ENCODE measurements around a stretch of chr16.

DNA sequence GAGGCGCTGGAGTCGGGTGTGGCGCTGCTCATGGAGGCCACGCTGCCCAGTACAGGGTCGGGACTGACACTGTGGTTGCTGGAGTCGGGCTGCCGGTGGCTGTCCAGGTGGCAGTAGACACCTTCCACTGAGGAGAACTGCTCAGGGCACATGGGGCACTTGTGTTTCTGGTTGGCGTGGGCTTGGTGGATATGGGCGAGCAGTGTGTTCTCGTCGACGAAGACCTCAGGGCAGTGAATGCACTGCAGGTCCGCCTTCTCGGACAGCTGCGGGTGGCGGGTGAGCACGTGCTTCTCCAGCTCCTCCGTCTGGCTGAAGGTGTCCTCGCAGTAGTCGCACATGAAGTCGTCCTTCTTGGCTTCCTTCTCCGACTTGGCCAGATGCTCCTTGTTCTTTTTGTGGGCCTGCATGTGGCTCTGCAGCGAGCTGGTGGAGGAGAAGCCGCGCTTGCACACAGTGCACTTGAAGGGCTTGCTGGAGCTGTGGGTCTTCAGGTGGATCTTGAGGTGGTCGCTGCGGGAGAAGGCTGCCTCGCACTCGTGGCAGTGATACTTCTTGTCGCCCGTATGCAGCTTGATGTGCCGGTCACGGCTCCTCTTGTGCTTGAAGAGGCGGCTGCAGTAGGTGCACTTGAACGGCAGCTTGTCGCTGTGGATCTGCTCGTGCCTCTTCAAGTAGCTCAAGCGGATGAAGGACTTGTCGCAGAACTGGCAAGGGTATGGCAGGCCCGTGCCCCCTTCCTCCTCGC, 217.7 kb downstream of the ZNF423 start:
- RRBS, result no CpG with 5 or more reads among the region's 41 CpGs

- RRBS, result no CpG with 5 or more reads among the region's 21 CpGs
These were observed 22.8 kb downstream of the ZNF423 start for GRCh38 chr16:49832837-49833753.

GRCh38 chr16:50201556-50201953, 48.4 kb downstream of the TENT4B start:
- RRBS, result no CpG with 5 or more reads among the region's 4 CpGs

- RRBS, result no CpG with 5 or more reads among the region's 14 CpGs
These were observed 18.1 kb downstream of the ADCY7 start for GRCh38 chr16:50284222-50285007.

DNA sequence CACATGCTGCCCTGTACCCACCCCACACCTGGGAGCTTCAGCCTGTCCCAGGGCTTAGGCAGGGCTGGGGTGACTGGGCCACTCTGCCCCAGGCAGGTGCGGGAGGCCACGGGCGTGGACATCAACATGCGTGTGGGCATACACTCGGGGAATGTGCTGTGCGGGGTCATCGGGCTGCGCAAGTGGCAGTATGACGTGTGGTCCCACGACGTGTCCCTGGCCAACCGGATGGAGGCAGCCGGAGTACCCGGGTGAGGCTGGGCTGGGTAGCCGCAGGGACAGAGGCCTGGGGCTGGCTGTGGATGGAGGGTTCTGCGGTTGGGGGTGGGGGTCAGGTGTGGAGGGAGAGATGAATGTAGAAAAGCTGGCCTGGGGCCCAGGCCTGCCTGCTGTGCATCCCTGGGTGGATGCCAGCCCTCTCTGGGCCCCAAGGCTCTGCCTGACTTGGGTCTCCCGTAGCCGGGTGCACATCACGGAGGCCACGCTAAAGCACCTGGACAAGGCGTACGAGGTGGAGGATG, 34.3 kb downstream of the ADCY7 start:
- RRBS, result no CpG with 5 or more reads among the region's 22 CpGs

DNA sequence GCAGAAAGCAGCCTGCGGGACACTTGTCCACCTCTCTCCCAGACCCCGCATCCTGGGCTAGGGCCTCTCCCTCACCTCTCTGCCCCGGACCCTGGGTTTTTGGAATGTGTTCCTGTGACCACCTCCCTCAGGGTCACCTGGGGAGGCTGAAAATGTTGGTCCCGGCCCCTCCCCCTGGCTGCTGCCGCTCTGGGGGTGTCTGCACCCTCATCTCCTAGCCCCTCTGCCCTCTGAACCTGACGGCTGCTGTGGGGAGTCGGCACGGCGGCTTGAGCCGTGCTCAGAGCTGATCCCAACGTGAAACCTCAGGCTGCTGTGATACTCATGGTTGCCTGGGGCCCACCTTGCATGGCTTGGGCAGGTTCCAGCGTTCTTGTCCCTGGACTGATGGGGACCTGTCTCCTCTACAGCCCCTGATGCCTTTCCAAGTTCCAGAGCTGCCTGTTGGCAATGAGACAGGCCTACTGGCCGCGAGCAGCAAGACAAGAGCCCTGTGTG, 42.8 kb downstream of the ADCY7 start:
- RRBS, result 76% methylated on average over 2 of the region's 14 CpGs

DNA sequence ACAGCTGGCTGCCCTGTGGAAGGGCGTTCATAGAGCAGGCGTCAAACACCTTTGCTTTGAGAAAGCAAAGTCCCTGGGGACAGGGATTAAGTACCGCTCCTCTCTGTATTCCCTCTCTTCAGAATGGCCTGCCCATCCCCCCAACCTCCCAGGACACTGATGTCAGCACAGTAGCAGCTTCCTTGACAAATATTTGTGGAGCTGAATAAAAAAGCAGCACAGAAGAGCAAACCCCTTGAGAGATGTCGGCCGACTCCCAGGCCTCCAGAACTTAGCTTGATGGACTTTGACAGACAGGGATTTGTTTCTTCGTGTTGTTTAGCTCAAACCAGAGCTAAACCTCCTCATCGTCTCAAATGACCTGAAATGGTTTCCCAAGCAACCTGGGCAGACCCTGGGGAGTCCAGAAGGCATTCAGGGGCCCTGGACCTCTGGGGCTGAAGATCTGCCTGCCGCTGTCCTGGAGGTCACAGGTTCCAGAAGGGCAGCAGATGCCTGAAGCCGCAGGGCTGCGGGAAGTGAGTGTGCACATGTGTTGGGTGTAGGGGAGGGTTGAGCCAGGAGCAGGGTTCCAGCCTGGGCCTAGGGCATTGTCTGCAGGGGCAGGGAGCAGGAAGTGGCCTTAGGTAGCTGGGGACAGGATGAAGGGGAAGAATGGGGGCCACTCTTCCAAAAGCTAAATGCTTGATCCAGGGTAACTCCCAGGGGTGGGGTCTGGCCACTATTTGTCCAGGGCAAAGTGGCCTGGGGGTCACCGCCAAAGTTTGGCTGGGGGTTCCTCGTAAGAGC, 42.3 kb upstream of the NKD1 start:
- RRBS, result no CpG with 5 or more reads among the region's 12 CpGs

DNA sequence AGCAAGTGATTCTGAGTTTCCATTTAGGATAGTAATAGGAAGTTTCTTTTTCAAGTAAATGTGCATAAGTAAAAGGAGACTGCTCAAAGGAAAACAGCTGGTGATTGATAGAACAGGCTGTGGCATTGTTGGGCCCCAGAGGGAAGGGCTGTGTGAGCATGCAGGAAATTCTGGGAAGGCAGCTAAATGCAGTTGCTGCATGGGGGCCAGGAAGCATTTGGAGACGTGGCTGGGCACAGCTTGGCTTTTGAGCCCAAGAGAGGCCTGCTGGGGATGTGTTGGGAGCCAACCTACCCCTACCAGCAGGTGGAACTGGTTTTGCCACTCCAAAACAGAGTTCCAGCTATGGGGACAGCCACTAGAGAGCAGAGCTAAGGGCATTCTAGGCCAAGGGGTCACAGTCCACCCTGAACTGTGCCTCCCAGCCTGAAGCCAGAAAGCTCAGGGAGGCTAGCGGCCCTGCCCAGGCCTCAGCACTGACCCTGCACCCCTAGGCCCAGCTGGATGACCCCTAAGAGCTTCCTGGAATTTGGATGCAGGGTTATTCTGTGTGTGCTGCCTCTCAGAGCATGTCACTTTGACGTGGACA, 12.5 kb downstream of the SNX20 start:
- RRBS, result no CpG with 5 or more reads among the region's 3 CpGs

GRCh38 chr16:50699678-50700163, 6.3 kb downstream of the NOD2 start:
- RRBS, result no CpG with 5 or more reads among the region's 12 CpGs

- RRBS, result no CpG with 5 or more reads among the region's 5 CpGs
These were observed 186.1 kb downstream of the CYLD start for GRCh38 chr16:50927927-50928405.

DNA sequence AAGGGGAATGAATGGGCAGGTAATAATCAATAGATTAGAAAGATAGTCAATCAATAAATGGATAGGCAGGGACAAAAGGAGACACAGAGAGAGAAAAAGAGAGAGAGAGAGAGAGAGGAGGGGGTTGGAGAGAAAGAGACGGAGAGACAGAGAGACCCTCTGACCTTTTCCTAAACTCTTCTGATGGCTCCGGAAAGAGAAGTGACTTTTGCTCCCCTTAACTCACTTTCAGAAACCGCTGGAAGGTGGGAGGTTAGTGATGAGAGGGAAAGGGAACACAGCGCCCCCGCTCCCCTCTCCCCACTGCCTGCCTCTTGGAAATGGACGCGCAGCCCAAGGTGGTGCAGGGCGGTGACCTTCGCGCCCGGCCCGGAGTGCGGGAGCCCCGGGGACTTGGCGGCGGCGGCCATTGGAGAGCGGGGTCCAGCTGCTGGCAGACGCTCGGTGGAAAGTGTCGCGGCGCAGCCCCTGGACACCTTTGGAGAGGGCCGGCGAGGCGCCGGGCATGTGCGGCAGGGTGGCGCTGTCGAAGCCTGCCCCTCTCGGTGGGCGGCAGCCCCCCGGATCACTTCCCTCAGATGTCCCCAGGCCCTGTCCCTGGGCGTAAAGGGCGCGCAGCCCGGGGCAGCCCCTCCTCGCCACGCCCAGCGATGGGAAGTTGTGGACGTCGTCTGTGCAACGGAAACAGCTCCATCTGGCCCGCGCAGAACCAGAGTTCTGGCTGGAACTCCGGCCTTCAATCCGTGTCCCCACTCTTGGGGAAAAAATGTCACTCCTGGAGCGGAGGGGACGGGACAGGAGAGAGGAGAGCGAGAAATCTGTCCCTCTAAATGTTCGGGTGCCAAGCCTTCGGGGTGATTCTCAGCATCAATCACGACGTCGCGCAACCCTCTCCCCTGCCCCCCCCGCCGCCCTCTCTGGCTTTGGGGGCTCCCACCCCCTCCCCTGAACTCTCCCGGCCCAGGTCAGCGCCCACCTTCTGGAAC, 16.7 kb downstream of the SALL1 start:
- RRBS, result 4% methylated on average over 11 of the region's 60 CpGs

- RRBS, result no CpG with 5 or more reads among the region's 12 CpGs
These were observed 12.3 kb downstream of the SALL1 start for GRCh38 chr16:51138739-51139248.

DNA sequence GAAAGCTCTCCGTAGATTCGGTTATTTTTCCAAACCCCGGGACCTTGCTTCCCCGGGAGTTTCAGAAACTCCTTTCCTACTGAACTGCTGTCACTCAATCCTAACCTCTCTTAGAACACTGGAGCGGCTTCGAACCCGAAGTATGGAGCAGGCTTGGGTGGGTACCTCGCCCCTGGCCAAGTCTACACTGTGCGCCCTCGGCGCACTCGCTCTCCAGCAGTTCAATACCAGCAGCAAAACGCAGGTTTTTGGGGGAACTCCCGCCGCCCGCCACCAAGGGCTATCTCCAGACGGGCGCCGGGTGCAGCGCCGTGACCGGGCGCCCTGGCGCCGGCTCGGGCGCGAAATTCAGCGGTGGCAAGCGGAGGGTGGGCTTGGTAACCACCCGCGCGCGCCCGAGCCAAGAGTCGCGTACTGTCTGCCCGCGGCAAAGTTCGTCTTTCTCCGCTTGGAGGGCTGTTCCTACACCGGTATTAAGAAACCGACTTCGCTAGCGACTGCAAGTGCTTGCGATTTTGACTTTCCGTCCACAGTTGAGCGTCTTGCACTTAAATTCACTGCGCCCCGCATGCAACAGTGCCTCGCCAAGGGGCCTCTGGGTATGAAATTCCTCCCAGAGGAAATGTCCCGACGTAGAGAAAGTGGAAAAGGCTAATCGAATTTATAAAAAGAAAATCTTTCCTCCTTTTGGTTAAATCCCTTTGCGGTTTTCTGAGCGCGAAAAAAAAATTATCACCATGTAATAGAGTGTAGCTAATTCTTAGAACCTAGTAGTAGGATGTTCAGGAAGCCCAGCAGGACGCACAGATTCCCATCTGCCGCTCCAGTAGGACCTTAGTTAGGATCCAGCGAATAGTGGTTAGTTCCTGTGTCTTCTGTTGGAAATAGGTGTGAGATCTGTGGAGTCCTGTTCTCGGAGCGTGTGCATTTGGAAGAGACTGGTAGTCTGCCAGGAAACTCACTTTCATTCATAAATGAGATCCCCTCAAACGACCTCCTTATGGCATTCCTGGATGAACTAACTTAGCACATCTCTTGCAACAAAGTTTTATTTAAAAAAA, 5.0 kb upstream of the SALL1 start:
- RRBS, result no CpG with 5 or more reads among the region's 63 CpGs

DNA sequence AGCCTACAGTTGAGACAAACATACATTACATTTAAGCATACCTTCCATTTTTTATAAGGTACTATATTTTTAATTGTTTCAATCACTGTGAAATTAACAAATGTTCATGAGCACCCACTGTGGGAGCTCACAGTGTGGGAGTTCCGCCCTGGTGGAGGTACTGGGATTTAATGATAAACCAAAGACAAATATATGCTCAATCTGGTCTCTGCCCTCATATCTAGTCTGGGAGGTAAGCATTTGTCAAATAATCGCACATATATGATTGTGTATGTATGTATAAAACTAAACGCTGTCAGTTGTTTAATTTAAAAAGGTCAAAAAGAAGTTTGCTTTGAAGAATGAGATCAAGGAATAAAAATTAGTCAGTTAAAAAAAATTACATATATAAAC, 15.9 kb upstream of the TOX3 start:
- RRBS, result no CpG with 5 or more reads among the region's 3 CpGs

- RRBS, result no CpG with 5 or more reads among the region's 6 CpGs
These were observed 18.1 kb upstream of the TOX3 start for GRCh38 chr16:52564863-52565680.

DNA sequence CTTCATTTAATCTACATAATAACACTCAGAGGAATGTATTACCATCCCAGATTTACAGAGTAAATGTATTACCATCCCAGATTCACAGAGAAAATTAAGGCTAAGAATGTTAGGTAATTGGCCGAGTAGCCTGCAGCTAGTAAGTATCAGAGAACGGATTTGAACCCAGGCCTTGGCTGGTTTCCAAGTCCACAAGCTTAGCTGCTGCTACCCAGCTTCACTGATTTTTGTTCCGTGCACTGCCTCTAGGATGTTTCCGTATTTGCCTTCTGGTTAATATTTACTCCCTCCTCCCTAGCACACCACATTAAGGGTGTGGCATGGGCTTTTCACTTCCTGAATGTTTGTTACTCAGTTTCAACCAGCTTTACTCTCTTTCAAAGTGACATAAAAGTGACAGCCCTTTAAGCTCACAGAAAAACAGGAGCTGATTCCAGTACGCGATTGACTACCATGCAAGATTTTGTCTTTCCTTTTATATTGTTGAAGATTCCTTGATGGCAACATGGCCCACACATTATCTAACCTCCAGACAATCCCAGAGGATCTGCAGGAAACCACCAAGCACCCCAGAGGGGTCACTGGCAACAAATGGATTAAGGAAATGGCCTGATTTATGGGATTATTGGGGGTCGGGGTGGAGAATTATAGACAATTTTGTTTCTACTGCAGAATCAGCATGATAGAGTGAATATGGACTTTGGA, 26.7 kb upstream of the TOX3 start:
- RRBS, result no CpG with 5 or more reads among the region's 7 CpGs

DNA sequence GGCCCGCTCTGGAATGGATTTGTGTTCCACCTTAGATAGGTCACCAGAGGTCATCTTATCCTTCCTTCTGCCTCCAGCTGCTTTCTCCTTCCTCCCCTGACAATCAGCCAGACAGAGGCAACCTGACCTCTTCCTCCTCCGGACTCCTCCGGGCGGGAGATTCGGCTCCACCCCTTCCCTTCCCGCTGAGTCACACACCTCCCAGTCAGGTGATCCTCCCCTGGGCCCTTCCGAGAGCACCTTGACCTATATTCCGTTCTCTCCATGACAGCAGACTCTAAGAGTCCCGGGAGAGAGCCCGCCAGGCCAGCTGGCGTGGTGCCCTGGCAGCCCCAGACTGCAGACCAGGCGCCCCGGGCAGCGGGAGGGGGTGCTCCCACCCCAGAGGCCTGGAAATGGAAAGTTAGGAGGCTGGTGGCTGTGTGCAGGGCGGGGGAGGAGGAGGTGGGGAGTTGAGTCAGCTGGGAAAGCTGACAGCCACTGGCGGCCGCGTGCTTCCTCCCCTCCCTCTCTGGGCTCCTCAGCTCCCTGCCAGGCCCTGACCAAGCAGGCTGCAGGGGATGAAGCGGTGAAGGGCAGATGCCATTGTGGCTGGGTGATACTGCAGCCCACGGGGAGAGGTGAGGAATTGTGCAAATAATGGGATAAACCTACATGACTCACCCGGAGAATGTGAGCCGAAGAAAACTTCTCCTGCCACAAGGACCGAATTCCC, 44.9 kb downstream of the CHD9 start:
- RRBS, result 3% methylated on average over 5 of the region's 23 CpGs

DNA sequence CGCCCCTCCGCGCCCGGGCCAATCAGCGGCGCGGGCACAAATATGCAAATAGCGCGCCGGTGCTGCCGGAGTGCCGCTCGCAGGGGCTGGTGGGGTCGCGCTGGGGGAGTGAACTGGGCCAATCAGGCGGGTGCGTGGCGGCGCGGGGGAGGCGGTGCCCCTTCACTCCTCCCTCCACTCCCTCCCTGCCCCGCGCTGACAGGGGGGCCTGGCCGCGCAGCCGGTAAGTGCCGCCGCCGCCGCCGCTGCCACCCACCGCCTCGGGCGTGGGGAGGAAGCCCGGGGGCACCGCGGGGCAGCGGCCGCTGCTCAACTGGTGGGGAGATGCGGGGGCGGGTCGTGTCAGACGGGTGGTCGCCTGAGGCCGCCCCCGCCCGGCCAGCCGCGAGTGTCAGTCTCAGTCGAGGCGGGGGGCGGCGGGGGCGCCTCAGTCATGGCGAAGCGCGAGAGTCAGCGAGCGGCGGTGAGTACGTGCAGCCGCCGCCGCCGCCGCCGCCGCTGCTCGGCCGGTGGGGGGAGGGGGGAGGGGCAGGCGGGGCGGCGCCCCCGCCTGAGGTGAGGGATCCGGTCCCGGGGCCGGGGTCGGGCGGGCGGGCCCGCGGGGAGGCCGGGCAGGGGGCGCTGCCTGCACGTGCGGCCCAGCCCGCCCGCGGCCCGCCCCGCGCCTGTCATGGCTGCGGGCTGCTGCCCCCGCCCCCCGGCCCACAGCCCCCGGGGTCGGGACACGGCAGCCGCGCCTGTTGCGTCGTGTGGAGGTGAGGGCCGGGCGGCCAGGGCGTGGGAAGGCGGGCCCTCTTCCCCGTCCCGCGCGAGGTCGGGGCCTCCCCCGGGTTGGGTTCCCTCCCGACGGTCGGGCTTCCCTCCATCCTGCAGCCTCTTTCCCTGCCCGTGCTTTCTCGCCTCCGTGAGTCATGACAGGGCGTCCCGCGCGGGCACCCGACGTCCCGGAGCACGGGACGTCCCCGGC, 76.3 kb downstream of the CHD9 start:
- RRBS, result 3% methylated on average over 46 of the region's 128 CpGs

DNA sequence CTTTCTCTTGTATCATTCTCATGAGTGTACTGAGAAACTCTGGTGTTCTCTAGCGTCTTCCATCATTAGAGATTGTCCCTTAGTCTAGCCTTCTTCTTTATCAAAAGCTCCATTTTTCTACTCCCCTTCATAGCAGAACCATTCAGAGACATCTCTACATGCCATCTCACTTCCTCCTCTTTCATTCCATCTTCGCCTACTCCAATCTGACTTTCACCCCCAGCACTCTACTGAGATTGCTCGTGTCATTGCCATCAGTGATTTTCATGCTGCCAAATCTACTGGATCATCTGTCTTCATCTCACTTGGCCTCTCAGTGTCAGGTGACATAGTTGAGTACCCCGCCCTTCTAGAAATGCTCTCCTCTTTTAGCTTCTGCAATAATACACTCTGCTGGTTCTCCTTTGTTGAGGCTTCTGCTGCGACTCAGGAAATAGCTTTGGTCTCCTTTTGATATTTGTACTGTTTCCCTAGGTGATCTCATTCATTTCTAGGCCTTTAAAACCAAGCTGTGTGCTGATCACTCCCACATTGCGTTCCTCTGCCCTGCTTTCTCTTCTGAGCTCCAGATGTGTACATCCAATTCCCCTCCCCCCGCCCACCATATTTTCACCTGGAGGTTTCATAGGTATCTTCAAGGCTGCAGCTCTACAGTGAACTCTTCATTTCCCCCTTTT, 119.1 kb downstream of the FTO start:
- RRBS, result no CpG with 5 or more reads among the region's 7 CpGs

Data from amniotic epithelial cell (primary cell).